Temporal lobe (tissue), 2 donors: ENCODE measurements around a stretch of chr2.

GRCh38 chr2:176164593-176165764, 7.9 kb downstream of the HOXD3 start:
- RAMPAGE, long total RNA = no peak

GRCh38 chr2:176188915-176189827, 703 bp downstream of the HOXD1 start:
- RAMPAGE, long total RNA = no peak

GRCh38 chr2:176200898-176201395, 12.5 kb downstream of the HOXD1 start:
- RAMPAGE, long total RNA = no peak

DNA sequence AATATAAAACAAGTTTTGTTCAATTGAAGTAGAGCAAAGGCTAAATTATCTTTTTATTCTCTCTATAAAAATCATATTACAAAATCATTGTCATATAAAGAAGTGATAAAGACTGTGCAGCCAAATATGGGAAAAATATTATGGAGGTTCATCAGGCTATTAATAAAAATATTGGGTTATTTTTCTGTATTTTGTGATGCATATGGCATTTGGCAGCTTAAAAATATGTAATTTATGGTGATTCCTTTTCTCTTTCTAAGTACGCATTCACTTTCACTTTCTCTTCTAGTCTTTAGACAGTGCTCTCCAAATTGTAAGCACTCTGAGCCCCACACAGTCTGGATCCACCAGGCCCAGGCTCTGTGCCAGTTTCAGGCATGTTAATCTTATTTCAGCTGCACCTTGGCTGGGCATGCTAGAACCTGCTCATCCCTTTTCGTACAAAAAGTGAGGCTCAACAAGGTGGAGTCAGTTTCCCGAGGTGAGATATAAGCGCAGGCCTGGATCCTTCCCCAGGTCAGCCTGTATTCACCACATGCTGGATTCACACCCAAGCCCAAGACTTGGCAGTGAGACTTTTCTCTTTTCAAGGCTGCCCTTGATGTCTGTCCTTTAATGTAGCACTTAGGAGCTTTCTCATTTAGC, 203.9 kb downstream of the MTX2 start:
- RAMPAGE, long total RNA = no peak

DNA sequence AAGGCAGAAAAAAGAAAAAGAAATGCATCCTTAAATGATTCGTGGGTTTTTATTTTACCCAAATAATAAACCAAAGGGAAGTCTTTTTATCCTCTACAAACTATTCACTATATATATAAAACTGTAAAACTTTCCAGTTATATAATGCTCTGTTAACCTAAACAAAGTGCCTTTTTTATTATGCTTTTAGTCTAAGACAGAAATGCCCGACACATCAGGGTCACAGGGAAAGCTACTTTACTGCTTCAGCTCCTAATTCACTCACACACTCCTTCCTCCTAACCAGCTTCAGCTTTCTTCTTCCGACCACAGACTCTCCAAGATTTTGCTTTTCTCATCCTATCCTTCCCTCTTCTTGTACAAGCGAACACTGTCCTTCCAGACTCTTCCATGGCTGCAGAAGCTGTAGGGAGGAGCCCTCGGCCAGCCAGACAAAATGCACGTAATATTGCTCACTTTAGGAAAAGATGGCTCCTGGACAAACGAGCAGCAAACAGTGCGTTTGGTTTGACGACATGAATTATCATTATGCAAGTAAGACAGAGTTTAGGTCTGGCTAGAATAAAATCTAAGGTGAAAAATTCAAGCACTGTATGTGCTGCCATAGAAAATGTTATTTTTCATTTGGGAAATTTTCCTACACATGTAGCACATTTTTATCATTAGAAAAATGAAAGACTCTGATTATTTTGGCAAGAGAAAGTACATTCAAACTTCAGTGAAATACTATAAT, 47.5 kb upstream of the HNRNPA3 start:
- RAMPAGE, long total RNA = no peak

DNA sequence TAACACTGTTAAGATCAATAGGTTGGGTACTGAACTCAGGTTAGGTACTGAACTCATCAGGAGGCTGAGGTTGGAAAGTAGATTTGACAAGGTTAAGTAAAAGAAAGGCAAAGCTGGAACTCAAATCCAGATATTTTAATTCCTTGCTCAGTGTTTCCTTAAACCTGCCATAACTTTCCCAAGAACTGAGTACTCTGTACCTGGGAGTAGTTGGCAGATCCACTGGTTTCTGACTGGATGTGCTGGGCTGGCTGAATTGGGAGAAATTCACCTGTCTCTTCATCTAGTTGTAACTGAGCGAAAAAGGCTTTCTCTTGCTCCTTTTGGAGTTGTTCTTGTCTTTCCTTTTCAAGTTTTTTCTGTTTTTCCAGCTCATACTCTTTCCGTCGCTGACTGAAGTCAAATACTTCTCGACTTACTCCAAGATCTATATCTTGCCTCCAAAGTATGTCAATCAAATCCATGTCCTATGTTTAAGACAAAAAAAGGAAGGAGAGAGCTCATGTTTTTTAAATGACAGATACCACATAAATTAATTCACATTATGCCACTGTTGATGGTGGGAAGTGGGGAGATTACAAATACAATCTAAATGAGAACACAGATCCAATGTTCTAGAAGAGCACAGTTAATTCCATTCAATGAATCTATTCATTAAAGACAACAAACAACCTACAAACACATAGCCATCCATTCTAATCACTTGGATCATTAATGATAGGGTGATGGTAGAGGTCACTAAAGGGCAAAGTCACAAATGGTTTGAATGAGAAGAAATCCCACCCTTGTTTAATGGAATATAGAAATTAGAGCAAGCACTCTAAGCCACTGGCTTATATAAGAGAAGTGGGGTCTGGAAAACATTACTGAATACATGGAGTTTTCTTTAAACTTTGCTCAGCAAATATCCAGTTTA, 21.5 kb downstream of the HNRNPA3 start:
- RAMPAGE, long total RNA = no peak

DNA sequence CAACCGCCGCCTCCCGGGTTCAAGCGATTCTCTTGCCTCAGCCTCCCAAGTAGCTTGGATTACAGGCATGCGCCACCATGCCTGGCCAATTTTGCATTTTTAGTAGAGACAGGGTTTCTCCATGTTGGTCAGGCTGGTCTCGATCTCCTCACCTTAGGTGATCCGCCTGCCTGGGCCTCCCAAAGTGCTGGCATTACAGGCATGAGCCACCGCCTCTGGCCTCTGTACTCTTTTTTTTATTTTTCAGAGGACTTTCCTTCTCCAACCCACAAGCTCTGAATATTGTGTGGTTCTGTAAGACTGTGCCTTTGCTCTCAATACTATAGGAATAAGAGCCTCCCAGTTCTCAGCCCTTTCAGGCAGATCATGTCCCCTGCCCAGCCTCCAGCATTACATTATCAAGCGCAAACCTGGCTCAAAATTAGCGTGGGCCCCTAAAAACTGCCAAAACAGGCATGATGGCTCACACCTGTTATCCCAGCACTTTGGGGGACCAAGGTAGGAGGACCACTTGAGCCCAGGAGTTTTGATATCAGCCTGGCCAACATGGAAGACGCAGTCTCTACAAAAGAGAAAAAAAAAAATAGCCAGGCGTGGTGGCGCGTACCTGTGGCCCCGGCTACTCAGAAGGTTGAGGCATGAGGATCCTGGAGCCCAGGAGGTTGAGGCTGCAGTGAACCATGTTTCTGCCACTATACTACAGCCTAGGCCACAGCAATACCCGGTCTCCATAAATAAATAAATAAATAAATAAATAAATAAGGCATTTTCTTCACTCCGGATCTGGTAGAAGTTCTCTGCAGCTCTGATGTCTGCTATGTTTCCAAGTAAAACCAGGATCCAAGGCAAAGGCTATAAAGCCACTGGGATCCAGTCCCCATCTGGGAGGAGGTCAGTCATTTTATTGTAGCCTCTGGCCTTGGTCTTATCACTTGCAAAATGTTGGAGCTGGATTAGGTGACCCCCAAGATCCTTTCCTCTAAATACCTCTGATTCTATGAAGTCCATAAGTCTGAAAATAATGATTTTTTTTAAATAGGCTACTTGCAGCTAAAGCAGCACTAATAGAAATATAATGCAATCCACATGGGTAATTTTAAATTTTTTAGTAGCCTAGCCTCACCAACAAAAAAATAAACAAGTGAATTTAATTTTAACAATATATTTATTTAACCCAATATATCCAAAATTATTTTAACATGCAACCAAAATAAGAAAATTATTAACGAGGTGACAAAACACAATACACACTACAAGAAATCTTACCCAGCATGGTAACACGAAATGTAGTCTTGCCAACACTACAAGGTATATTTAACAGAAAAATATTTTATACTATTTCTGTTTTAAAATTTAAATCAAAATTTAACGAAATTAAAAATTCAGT, 15.5 kb downstream of the NFE2L2 start:
- RAMPAGE, long total RNA = no peak

DNA sequence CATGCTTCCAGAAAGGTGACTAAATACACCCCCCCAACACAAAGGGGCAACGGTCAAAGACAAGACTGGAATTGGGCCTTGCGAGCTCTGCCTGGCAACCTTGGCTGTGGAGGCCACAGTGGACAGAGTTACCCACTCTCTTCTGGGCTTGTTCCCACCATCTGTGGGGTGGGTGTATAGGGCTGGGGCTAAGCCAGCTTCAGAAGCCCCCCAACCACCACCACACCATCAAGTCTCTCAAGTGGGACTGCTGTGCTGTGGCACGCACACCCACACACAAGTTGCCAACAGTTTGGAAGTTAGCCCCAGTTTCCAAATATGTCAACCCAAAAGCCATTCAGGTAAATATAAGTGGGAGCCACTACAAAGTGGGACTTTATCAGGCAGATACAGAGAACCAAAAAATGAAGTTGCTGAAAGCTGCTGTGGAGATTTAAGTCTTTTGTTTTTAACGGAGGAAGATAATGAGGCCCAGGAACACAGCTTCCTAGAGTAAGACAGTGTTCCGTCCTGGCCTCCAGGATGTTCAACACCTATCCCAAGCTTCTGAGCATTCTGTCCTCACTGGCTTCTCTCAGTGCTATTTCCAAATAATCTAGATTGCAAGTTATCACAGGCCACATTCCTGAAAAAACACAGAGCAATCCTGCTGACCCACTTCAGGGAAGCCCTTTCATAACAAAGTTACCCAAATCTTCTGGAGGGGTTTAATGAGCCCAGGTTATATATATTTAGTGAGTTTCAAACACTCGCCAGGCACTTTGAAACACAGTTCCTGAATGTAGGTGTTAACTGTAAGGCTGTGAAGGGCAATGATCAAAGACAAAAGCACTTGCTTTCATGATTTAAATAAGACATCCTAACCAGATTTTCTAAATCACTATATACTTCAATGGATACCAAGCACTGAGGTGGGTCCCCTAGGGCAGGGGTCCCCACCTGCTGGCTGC, 7.5 kb downstream of the NFE2L2 start:
- RAMPAGE, long total RNA = no peak

GRCh38 chr2:177257775-177258868, 6.4 kb downstream of the NFE2L2 start:
- RAMPAGE, long total RNA = no peak

GRCh38 chr2:178242070-178242799, 47.9 kb downstream of the OSBPL6 start:
- RAMPAGE, long total RNA = no peak

DNA sequence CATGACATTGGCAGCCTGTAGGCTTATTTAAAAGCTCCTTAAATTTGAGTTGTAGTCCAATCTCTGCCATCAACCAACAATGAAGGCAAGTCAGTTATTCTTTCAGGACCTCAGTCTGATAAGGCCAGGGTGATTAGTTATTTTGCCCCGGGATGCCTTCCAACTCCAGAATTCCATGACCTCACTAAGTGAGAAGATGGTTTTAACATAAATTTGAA, 1.3 kb downstream of the PLEKHA3 start:
- RAMPAGE, long total RNA = no peak

GRCh38 chr2:178531172-178532066, 51.2 kb downstream of the PLEKHA3 start:
- RAMPAGE, long total RNA = no peak

- RAMPAGE, long total RNA = no peak
These were observed 77.4 kb downstream of the TTN start for GRCh38 chr2:178729891-178730230.

GRCh38 chr2:178892210-178892435, 84.9 kb upstream of the TTN start:
- RAMPAGE, long total RNA = no peak

- RAMPAGE, long total RNA = no peak
These were observed 89.9 kb upstream of the CCDC141 start for GRCh38 chr2:179139690-179140411.

GRCh38 chr2:179227672-179228256, 36.9 kb downstream of the SESTD1 start:
- RAMPAGE, long total RNA = no peak

- RAMPAGE, long total RNA = no peak
These were observed 324.0 kb upstream of the UBE2E3 start for GRCh38 chr2:180656297-180656850.

GRCh38 chr2:180981035-180981276, 551 bp downstream of the UBE2E3 start:
- RAMPAGE, long total RNA = no peak

- RAMPAGE, long total RNA = no peak
These were observed 10.0 kb downstream of the ITGA4 start for GRCh38 chr2:181466995-181467728.

GRCh38 chr2:181479936-181480350, 22.8 kb downstream of the ITGA4 start:
- RAMPAGE, long total RNA = no peak